Glomerular endothelial cell (primary cell): ENCODE data around the genes NSUN6 and ARL5B.

GRCh38 chr10:18312604-18313068 lies 172.4 kb downstream of the CACNB2 start:
- RAMPAGE, long total RNA, result no peak

GRCh38 chr10:18445673-18446559 lies 205.5 kb downstream of the NSUN6 start:
- RAMPAGE, long total RNA, result no peak

DNA sequence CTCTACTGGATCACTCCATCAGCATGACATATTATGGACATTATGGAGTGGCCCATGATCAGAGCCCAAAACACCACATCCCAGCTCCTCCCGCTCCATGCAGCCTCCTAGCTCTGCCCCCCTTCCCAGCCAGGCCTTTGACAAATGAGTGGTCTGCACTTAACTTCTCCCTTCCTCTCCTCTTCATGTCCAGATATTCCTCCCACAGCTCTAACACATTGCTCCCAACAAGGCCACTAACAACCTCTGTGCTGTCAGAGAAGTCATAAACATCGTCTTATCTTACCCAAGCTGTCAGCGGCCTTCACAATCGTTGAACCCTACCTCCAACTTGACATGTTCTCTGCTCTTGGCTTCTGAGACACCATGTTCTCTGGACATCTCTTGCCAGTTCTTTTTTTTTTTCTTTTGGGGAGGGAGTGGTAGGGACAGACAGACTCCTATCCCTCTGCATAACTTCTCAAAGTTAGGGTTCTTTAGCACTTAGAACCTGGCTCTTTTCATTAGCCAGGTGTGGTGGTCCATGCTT lies 187.6 kb downstream of the NSUN6 start:
- RAMPAGE, long total RNA, result no peak

GRCh38 chr10:18552595-18553586 lies 98.5 kb downstream of the NSUN6 start:
- RAMPAGE, long total RNA, result no peak

DNA sequence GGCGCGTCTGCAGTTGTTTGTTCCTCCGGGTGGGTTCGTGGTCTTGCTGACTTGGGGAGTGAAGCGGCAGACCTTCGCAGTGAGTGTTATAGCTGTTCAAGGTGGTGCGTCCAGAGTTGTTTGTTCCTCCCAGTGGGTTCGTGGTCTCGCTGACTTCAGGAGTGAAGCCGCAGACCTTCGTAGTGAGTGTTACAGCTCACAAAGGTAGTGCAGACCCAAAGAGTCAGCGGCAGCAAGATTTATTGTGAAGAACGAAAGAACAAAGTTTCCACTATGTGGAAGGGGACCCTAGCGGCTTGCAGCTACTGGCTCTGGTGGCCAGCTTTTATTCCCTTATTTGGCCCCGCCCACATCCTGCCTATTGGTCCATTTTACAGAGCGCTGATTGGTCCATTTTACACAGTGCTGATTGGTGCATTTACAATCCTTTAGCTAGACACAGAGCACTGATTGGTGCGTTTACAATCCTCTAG lies 64.9 kb downstream of the NSUN6 start:
- RAMPAGE, long total RNA, result no peak

DNA sequence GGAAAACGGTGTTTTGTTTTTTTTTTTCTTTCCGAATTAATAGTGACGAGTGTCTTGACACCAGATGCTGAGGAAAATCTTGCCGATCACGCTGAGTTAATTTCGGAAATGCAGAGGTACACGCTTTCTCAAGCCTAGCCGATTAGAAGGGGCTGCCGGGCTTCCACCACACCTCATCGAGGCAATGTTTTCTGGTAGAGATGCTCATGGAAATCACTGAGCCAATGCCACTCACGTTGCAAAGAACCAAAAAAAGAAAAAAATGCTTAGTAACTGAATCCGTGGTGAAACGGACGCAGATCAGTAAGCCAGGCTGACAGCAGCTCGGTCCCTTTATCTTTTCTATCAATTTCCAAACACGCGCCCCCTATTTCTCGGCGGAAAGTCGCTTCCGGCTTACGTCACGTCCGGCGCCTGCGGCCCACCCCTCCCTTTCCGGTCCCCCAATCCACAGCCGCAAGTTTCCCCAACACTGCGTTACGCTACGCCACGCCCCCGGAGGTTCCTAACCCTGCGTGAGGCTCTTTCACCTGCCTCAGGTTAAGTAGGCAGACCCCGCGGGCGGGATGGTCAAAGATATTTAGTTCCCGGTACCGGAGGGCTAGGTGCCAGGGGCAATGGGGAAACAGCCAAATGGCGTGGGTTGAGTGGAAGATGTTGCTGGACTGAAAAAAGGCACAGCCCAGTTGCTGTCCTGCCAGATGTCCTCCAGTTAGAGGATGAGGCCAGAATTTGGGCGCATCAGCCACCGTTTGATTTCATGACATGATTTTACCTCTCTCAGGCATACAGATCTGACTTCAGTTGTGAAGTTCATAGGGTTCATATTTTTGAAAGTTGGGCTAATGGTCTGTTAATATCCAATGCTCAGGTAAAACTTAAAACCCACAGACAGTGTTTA lies at the start of gene NSUN6:
Gene NSUN6 (minus strand): TSS at position 347 of the 901 bp plus-strand sequence.
- RAMPAGE, long total RNA, result start-site peak on the minus strand centred at position 358 of the sequence, 86 bp wide, 38 and 60 reads in 2 replicates

GRCh38 chr10:18658112-18658779 lies 985 bp upstream of the ARL5B start:
- RAMPAGE, long total RNA, result no peak

GRCh38 chr10:18658780-18659880 lies at the start of gene ARL5B:
ARL5B (plus strand) TSS chr10:18659431.
- RAMPAGE, long total RNA, result no peak

GRCh38 chr10:18661337-18662054 lies 2.3 kb downstream of the ARL5B start:
- RAMPAGE, long total RNA, result no peak

DNA sequence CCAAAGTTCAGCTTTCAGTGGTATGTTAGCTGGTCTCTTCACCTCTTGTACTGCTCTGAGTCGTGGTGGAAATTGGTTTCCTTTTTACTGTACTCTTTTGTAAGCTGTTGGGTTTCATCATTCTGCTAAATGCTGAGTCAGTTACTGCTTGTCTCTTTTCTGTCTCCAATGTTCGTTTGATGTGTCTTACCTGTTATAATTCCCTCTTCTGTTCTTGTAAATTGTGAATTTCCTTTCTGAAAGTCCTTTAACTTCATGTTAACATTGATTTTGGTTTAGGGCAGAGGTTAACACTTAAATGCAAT lies 64.0 kb upstream of the MALRD1 start:
- RAMPAGE, long total RNA, result no peak

GRCh38 chr10:19815143-19815752 lies 984 bp upstream of the PLXDC2 start:
- RAMPAGE, long total RNA, result no peak

- RAMPAGE, long total RNA, result no peak
These were observed 8.6 kb downstream of the PLXDC2 start for GRCh38 chr10:19824801-19825312.

- RAMPAGE, long total RNA, result no peak
These were observed 130.2 kb downstream of the PLXDC2 start for GRCh38 chr10:19946201-19947007.

DNA sequence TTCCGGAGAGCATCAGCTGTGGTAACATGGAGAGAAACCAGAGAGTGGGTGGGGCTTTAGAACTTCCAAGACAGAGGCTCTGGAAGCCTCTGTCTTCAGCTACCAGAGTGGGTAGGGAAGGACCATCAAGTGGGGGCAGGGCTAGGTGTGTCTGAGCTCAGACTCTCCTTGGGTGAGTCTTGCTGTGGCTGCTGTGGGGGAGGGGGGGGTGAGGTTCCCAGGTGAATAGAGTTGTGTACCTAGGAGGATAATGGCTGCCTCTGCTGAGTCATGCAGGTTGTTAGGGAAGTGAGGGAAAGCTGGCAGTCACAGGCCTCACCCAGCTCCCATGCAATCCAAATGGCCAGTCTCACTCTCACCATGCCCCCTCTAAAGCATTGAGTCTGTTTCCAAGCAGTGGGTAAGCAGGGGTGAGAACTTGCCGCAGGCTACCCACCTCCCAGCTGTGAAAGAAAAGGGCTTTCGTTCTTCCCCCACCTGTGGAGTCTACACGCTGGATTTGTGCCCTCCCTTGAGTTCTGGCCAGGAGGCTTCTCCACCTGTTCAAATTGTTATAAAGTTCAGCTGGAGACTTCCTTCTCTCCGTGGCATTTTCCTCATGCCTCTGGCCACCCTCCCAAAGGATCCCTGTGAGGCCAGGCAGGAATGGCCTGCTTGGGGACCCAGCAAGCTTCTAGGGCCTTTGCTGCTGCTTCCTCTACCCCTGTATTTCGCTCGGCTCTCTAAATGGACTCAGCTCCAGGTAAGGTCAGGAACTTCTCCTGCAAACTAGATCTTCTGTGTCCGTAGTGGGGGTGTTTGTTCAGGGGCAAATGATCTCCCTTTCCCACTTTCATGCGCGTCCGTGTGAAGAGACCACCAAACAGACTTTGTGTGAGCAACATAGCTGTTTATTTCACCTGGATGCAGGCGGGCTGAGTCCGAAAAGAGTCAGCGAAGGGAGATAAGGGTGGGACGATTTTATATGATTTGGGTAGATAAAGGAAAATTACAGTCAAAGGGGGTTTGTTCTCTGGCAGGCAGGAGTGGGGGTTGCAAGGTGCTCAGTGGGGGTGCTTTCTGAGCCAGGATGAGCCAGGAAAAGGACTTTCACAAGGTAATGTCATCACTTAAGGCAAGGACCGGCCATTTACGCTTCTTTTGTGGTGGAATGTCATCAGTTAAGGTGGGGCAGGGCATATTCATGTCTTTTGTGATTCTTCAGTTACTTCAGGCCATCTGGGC lies 526.7 kb downstream of the NEBL start:
- RAMPAGE, long total RNA, result no peak

DNA sequence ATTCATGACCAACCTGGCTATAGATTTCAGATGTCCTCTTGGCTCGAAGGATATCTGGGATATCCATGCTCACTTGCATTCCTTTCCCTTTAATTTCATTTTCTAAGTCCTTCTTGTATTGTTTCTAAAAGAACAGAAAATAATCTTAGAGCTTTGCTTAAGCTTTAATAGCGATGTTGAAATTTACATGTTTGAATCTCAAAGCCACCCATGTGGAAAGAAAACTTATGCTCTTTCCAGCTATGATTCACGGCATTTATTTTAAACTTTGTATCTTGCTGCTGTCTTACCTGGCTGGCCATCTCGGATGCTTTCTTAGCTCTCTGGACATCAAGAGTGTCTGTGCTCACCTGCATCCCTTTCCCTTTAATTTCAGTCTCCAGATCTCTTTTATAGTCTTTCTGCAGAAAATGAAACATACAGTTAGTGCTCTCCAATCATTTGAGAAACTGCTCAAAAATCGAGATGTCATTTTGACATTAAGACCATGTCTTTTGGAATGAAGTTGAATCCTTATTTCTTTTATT lies 65.9 kb downstream of the NEBL start:
- RAMPAGE, long total RNA, result no peak

- RAMPAGE, long total RNA, result no peak
These were observed 180.6 kb upstream of the NEBL start for GRCh38 chr10:21077748-21078113.

DNA sequence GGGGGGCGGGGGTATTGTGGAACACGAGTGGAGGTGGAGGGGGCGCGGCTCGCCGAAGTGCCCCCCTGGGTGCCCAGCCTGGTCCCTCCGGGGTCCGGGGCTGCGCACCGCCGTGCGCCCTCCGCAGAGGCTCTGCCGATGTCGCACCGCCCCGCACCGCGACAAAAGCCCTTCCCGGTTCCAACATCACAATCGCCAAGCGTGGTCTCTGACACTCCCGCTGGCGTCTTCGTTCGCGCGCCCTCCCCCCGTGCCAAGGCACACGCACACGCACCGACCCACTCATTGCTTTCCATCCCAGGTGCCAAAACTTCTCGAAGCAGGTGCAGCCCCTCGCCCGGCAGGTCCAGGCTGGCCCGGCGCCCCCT lies 276.3 kb upstream of the NEBL start:
- RAMPAGE, long total RNA, result no peak

- RAMPAGE, long total RNA, result no peak
These were observed 209.5 kb downstream of the SKIDA1 start for GRCh38 chr10:21315912-21316404.

GRCh38 chr10:21336408-21336848 lies 189.1 kb downstream of the SKIDA1 start:
- RAMPAGE, long total RNA, result no peak

- RAMPAGE, long total RNA, result no peak
These were observed 188.6 kb downstream of the SKIDA1 start for GRCh38 chr10:21336849-21337312.